Osteoblast (primary cell): Measurements from ENCODE around the genes RRBP1 and OVOL2.

DNA sequence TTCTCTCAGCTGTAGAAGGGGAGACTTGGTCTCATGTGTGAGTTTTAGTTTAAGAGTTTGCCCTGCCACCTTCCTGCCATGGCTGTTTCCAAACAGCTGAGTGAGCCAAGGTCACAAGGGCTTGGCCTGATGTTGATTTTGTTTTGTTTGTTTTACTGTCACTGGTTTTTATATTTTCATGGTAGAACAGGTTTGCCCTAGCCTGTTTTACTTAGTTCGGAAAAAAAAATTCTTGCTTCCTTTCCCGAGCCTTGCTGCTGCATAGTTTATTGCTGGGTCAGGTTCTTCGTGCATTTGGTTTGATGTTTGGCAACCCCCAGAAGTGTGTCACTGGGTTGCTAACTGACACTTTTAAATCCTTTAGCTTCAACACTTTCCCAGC lies 35.4 kb downstream of the DSTN start:
- CAGE, long polyA plus RNA: no peak
- RRBS: no CpG with 5 or more reads among the region's 3 CpGs

GRCh38 chr20:17655209-17656300 lies 26.5 kb downstream of the RRBP1 start:
- CAGE, long polyA plus RNA: no peak
- RRBS: no CpG with 5 or more reads among the region's 17 CpGs

- CAGE, long polyA plus RNA: no peak
- RRBS: no CpG with 5 or more reads among the region's 12 CpGs
Measured at GRCh38 chr20:17658416-17659307, 23.4 kb downstream of the RRBP1 start.

DNA sequence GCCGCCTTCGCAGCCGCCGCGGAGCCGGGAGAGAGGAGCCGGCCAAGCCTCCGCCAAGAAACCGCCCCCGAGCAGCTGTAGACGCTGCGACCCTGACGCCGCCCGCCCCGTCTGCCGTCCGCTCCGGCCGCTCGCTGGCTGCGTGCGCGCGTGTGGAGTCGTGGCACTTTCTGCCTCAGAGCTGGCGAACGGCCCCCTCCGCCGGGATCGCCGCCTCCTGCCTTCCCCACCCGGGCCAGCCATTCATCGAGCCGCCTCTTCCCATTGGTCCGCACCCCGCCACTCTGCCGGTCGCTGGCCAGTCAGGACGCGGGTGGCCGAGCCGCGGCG lies at the start of gene RRBP1:
TSS of gene RRBP1 (minus strand) at position 172 of the 330 bp plus-strand sequence.
- CAGE, long polyA plus RNA: no peak
- RRBS: under 1% methylated on average over 33 of the region's 45 CpGs

DNA sequence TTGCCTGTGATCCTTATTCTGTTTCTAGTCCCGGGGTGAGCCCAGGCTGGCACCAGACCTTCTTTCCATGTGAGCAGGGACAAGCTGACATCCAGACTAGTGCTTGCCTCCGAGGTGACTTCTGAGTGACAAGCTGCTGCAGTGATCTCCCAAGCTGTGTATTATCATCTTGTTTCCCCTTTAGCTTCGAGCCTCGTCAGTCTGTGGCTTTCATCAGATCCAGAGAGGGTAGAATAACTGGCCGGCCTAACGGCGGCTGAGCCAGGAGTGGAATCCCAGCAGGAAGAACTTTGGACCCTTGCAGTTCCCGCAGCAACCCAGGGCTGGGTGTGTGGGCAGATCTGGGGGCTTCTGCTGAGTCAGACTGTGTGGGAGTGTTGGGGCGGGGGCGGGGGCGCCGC lies 10.8 kb downstream of the BANF2 start:
- CAGE, long polyA plus RNA: no peak
- RRBS: no CpG with 5 or more reads among the region's 12 CpGs

DNA sequence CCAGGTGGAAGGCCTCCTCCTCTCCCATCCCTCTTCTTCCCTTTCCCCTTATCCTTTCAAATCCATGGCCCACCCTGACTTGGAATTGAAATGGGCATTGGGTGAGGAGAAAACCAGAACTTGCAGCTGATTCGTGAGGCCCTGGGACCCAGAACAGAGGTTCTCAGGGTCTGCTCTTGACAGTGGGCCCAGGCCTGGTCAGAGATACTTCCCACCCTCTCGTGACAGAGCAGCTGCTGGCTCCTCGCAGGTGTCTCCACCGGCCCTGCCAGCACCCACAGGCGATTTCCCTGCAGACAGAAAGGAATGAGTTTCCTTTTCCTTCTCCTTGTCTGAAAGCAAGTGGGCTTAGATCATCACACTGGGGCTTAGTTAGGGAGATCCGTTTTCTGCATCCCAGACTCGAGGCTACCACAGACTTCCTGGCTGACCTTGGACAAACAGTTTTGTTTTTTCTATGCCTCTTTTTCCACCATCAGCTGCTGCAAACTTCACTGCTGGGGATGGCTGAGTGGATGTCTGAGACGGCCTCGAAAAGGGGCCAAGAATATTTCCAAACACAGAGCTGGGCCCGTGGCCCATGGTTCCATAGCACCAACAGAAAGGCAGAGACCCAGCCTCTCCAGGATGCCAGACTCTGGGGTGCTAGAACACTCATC lies 86.4 kb downstream of the BANF2 start:
- CAGE, long polyA plus RNA: no peak
- RRBS: no CpG with 5 or more reads among the region's 10 CpGs

- CAGE, long polyA plus RNA: no peak
- RRBS: no CpG with 5 or more reads among the region's 9 CpGs
Measured at GRCh38 chr20:17821788-17822499, 122.2 kb downstream of the BANF2 start.

GRCh38 chr20:17825223-17825760 lies 125.5 kb downstream of the BANF2 start:
- CAGE, long polyA plus RNA: no peak
- RRBS: no CpG with 5 or more reads among the region's 13 CpGs

DNA sequence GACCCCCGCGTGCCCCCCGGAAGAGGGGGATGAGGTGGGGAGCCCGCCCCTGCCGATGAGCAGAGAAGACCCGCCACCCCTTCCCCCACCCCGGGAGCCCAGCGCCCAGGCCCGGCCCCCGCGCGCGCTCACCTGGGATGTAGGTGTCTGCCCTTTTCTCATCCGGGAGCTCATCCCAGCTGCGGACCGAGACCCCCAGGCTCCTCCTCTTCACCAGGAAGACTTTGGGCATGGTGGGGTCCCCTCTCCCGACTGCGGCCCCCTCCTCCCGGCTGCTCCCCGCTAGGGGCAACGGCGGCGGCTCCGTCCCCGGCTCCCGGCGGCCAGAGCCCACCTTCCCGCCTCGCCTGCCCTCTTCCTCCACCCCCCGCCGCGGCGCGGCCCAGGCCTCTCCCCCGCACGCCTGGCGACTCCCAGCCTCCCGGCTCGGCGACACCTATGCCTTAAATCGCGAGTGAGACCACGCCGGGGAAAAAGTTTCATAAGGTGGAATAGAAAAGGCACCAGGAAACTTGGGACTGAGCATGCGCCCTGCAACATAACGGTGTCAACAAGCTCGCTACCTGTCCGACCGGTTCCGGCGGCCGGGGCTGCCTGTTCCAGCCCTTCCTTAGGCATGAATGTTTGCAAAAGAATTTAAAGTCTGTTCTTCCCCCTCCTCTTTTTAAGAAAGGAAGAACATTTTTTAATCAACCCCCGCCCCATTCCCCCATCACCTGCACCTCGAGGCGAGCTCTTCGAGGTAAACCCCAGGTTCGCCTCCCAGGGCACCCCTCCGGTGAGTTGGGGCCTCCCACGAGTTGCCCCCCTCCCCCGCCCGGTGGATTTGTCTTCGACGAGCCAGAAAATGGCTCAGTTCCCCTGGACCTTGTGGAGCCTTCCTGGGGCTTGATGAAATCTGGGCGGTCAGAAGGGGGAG lies at the start of gene OVOL2:
TSS of gene OVOL2 (minus strand) at position 514 of the 919 bp plus-strand sequence.
- CAGE, long polyA plus RNA: no peak
- RRBS: 3% methylated on average over 40 of the region's 64 CpGs

DNA sequence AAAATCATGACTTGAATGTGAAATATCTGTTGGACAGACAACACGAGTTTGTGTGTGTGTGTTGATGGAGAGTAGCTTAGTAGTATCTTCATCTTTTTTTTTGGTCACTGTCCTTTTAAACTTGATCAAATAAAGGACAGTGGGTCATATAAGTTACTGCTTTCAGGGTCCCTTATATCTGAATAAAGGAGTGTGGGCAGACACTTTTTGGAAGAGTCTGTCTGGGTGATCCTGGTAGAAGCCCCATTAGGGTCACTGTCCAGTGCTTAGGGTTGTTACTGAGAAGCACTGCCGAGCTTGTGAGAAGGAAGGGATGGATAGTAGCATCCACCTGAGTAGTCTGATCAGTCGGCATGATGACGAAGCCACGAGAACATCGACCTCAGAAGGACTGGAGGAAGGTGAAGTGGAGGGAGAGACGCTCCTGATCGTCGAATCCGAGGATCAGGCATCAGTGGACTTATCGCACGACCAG lies 4.7 kb downstream of the KAT14 start:
- CAGE, long polyA plus RNA: no peak
- RRBS: no CpG with 5 or more reads among the region's 12 CpGs

GRCh38 chr20:18224786-18225704 lies 63.3 kb upstream of the ZNF133 start:
- CAGE, long polyA plus RNA: no peak
- RRBS: no CpG with 5 or more reads among the region's 10 CpGs

DNA sequence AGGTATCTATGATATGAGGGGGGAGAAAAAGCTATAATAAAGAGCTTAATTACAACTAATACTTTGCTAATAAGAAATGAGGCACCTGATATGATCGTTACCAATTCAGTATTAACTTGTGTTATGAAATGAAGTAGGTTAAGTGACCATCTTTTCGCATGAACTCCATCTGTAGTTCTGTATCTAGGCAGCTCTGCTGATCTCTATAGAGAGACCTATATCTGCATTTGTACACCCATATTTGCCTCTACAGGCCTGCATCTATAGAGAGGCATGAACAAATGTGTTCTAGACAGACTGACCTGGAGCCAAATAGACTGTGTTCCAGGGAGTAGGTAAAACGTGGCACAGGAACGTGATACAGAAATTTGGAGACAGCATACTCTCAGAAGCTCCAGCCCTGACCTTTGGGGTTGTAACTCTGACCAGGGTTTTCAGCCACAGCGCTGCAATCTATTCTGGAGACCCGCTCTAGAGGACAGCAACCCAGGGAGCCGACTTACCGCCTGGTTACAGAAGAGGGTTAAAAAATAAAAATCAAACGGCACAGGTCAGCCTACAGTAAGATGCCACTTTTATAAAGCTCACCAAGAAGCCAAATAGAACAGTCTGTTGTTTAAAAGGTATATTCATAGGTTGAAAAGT lies 1.0 kb downstream of the RBBP9 start:
- CAGE, long polyA plus RNA: no peak
- RRBS: no CpG with 5 or more reads among the region's 9 CpGs

GRCh38 chr20:18504394-18504885 lies 3.3 kb upstream of the SEC23B start:
- CAGE, long polyA plus RNA: no peak
- RRBS: 43% methylated on average over 6 of the region's 25 CpGs

DNA sequence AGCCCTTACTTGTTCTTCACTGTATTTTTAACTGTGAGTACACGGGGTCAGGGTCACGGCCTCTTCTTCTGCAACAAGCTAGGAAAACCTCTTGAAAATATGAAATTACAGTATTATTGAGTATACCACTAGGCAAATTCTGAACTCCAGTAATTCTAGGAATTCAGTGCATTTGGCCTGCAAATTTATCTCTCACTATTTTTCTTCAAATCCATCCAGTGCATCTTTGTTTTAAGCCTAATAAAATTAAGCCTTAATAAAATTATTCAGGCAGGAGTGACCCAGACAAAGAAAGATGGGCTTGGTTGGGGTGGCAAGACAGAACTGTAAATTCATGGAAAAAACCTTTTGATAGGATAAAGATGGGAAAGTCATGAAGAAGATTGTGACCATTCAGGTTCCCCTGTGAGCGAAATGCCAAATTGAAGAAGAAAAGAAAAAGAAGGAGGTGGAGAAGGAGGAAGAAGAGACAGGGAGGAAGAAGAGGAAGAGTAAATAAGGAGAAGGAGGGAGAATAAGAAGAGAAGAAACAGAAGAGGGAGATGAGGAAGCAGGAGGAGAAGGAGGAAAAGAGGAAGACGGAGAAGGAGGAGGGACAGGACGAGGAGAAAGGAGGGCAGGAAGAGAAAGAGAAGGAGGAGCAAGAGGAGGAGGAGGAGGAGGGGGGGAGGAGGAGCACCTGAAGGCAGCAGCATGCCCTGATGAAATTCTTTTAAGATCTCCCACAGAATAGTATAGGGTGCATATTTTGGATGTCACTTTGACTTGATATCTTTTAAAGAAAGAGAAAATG lies 199.7 kb downstream of the SLC24A3 start:
- CAGE, long polyA plus RNA: no peak
- RRBS: no CpG with 5 or more reads among the region's 5 CpGs

DNA sequence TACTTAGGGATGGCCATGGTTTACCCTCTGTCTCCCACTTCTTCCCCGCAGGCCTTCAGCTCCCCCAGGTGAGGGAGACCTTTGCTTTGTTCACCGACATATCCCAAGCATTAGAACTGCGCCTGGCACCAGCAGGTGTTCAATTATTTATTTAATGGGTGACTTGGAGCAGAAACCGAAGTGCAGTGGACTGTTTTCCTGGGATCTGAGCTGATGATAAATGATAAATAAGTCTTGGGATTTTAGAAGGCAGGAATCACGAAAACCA lies 1.2 kb upstream of the RIN2 start:
- CAGE, long polyA plus RNA: no peak
- RRBS: no CpG with 5 or more reads among the region's 5 CpGs

- CAGE, long polyA plus RNA: no peak
- RRBS: no CpG with 5 or more reads among the region's 6 CpGs
Measured at GRCh38 chr20:19780226-19780733, 22.2 kb downstream of the RIN2 start.

DNA sequence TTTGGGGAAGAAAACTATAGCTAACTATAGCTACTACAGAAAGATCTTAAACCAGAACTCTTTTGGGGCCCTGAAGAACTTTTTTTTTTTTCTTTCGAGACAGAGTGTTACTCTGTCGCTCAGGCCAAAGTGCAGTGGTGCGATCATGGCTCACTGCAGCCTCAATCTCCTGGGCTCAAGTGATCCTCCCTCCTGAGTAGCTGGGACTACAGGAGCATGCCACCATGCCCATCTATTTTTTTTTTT lies 128.8 kb downstream of the RIN2 start:
- CAGE, long polyA plus RNA: no peak
- RRBS: no CpG with 5 or more reads among the region's 3 CpGs

- CAGE, long polyA plus RNA: no peak
- RRBS: no CpG with 5 or more reads among the region's 17 CpGs
Measured at GRCh38 chr20:19937233-19938307, 79.6 kb upstream of the NAA20 start.

- CAGE, long polyA plus RNA: no peak
- RRBS: no CpG with 5 or more reads among the region's 7 CpGs
Measured at GRCh38 chr20:19947492-19948082, 69.6 kb upstream of the NAA20 start.

GRCh38 chr20:19974334-19974613 lies 42.9 kb upstream of the NAA20 start:
- CAGE, long polyA plus RNA: no peak
- RRBS: no CpG with 5 or more reads among the region's 4 CpGs